Metanephros (tissue), 2 donors: ENCODE results near the gene LYPD3.

DNA sequence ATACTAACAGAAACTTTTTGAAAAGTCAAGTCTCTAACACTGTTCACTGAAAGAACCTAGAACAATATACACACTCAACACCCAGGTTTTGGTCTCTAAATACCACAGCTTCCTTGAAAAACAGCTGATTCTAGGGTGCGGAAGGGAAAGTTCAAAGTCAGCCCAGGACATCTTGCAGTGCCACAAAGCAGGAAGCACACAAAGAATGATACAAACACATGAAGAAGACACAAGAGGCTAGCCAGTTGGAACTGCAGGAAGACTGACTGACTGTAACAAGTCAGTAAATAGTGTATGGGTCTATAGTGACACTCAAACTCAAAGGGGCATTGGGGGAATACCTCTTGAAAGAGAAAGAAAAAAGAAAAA, 4.6 kb downstream of the DEDD2 start:
- RAMPAGE, long total RNA: no peak

DNA sequence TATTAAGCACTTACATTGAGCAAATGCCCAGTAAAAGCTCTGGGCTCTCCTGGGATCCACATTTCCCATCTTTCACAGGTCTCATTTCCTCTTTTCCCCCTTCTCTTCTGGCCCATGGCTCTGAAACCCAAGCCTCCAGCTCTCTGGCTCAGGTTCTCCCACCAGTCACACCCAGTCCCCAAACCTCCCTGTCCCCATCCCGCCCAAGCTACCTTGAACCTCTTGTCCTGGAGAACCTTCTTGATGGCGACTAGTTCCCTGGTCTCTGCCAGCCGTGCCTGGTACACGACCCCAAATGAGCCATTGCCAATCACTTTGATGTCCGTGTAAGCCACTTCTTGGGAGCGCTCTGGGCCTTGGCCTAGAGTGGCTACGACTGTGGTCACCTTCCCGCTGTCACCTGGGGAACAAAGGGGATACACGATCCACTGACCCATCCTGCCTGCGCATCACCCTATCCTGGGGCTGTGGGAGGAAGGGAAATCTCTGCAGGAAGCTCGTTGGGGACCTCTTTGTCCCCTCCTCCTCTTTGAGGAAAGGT, 2.6 kb downstream of the GSK3A start:
- RAMPAGE, long total RNA: no peak

- RAMPAGE, long total RNA: no peak
These were observed 5.3 kb upstream of the GSK3A start for GRCh38 chr19:42247432-42248449.

- RAMPAGE, long total RNA: no peak
These were observed 6.1 kb upstream of the GSK3A start for GRCh38 chr19:42248450-42248892.

DNA sequence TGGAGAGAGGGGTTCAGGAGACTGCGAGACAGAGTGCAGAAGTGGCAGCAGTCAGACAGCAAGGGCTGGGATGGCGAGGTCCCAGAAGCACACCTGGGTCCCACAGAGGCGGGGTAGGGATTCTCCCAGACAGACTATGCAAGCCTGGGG, 2.1 kb downstream of the ERF start:
- RAMPAGE, long total RNA: no peak

- RAMPAGE, long total RNA: no peak
These were observed 2.0 kb downstream of the ERF start for GRCh38 chr19:42253105-42253206.

- RAMPAGE, long total RNA: no peak
These were observed 432 bp downstream of the CIC start for GRCh38 chr19:42269373-42269994.

DNA sequence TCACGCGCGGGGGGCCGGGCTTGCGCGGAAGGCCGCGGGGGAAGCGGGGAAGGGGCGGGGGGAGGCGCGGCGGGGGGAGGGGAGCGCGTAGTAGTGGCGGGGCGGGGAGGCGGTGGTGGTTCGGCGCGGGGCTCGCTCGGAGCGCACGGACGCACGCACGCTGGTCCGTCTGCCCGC, 14.8 kb downstream of the CIC start:
- RAMPAGE, long total RNA: no peak

GRCh38 chr19:42284140-42285124, 15.4 kb downstream of the CIC start:
- RAMPAGE, long total RNA: no peak

- RAMPAGE, long total RNA: no peak
These were observed 10.6 kb upstream of the PRR19 start for GRCh38 chr19:42291114-42291871.

- RAMPAGE, long total RNA: no peak
These were observed 26.5 kb downstream of the CNFN start for GRCh38 chr19:42363559-42363986.

DNA sequence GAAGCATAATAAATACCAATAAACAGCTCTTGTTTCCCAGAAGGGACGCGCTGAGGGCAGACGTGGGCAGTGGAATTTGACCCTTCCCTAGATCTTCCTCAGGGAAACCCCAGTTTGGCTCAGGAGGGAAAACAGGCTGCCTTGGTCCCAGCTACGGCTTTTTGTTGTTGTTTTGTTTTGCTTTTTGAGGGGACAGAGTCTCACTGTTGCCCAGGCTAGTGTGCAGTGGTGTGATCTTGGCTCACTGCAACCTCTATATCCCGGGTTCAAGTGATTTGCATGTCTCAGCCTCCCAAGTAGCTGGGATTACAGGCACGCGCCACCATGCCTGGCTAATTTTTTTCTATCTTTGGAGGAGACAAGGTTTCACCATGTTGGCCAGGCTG, 11.2 kb downstream of the CNFN start:
- RAMPAGE, long total RNA: no peak

DNA sequence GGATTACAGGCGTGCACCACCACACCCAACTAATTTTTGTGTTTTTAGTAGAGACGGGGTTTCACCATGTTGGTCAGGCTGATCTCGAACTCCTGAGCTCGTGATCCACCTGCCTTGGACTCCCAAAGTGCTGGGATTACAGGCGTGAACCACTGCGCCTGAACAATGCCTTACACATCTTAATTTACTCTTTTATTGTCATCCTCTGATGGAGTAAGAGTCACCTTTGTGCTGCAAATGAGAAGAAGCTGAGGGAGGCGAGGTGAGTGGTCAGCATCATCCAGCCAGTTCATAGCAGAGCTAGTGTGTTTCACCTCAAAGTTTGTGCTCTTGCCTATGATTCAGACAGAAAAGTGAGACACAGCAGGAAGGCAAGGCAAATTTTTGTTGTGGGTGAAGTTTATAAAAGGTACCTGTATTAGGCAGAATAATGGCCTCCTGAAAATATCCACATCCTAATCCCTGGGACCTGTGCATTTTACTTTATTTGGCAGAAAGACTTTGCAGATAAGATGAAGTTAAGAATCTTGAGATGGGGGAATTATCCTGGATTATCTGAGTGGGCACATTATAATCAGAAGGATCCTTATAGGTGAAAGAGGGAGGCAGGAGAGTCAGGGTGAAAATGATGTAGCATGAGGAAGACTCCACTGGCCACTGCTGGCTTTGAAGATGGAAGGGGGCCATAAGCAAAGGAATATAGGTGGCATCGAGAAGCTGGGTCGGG, 16.3 kb upstream of the CXCL17 start:
- RAMPAGE, long total RNA: no peak

- RAMPAGE, long total RNA: no peak
These were observed 32.1 kb upstream of the CXCL17 start for GRCh38 chr19:42474689-42475376.

DNA sequence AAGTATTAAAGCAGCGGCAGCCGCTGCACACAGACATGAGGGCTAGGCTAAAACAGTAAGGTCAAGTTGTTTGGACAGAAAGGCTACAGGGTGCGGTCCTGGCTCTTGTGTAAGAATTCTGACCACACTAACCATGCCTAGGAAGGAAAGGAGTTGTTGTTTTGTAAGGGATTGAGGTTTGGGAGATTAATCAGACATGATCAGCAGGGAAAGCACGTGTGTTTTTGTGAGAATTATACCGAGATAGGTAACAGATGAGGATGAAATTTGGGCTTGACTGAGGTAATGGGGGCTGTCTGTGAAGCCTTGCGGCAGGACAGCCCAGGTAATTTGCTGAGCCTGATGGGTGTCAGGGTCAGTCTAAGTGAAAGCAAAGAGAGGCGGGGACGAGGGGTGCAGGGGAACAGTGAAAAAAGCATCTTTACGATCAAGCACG, 27.9 kb upstream of the CD177 start:
- RAMPAGE, long total RNA: no peak

DNA sequence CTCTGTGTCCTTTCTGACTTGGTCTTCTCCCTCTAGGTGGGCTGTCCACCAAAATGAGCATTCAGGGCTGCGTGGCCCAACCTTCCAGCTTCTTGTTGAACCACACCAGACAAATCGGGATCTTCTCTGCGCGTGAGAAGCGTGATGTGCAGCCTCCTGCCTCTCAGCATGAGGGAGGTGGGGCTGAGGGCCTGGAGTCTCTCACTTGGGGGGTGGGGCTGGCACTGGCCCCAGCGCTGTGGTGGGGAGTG, 8.5 kb downstream of the CD177 start:
- RAMPAGE, long total RNA: no peak

GRCh38 chr19:43465353-43466001, at the start of gene LYPD3:
Gene LYPD3 (minus strand): TSS chr19:43465608.
- RAMPAGE, long total RNA: no peak

- RAMPAGE, long total RNA: no peak
These were observed 610 bp downstream of the PHLDB3 start for GRCh38 chr19:43504036-43504236.

GRCh38 chr19:43572017-43572508, 3.3 kb downstream of the XRCC1 start:
- RAMPAGE, long total RNA: no peak

GRCh38 chr19:43579912-43580270, 4.3 kb downstream of the PINLYP start:
- RAMPAGE, long total RNA: no peak